Measurements from ENCODE around the gene KLF5.

DNA sequence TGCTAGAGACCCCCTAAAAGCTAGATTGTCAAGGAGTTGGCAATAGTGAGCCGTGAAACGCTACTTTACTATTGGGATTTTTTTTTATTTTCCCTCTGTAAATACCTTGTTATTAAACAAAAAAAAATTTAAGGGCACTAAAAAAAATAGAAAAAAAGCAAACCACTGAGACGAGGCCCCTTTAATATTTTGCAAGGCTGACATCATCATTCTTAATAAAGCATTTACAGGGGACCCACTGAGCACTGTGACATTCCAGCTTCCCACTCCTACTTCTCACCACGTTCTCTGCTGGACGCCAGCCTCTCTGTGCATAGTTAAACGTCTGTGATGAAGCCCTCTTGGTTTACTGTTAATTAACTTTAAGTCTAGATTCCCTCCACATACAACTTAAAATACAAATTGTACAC, 220.1 kb downstream of the MZT1 start:
- PRO-cap: no peak

DNA sequence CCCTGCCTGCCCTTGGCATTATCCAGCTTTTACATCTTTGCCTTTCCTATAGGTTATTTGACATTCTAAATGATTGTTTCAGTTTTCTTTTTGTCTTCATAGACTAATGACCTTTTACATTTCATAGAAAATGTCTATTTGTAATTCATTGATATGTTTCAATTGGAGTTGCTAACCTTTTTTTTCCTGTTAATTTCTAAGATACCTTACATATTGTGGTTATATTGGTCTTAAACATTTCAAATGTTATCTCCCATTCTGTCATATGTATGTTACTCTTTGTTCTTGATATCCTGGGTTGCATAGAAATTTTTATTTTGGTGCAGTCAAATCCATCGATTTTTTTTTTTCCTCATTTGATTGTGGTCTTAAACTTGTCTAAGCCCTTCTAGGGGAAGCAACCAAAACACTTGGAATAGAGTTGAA, 13.6 kb downstream of the BORA start:
- PRO-cap: no peak

DNA sequence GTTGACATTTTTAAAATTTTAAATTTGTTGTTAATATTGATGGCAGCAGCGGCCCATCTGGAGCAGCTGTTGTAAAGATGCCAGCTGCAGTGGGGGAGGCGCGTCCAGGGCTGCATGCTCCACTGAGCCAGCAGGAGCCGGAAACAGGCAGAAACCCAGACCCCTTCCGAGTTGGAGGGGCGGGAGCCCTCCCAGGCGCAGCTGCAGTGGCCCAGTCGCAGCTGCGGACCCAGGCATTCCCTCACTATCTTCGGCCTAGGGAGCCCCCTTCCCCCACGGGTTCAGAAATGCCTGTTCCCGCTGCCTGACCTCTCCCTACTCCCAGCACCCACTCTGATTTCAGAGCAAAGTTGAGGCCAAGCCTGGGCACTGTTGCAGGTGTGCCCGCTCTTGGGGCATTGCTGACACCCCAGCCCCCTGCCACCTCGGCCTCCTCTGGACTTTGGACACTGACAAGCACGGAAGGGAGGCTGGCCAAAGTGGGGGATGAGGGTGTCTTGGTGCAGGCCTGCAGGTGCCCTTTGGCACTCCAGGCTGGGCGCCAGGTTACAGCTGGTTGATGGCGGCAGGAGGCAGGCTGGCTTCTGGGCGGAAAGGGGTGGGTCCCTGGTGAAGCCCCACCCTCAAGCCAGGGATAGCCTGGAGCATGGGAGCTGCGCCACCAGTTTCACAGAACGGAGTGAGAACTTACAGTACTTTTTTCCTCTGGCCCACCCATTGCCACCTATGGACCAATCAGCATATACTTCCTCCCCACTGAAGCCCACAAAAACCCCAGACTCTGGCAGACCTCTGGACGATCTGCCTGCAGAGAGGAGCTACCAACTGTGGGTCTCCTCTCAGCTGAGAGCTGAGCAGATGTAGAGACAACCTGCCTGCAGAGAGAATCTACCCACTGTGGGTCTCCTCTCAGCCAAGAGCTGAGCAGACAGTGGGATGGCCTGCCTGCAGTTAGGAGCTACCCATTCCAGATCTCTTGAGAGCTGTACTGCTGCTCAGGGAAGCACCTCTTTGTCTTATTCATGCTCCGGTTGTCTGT, 69.4 kb downstream of the PIBF1 start:
- PRO-cap: no peak

GRCh38 chr13:73058400-73059464, at the start of gene KLF5:
TSS of gene KLF5 (plus strand) at chr13:73059005.
- PRO-cap: bidirectional peak, plus-strand start at chr13:73059005, minus-strand start at chr13:73058691

- PRO-cap: no peak
Observed at GRCh38 chr13:73061854-73063080, 3.5 kb downstream of the KLF5 start.

GRCh38 chr13:73177938-73178634, 119.3 kb downstream of the KLF5 start:
- PRO-cap: no peak

GRCh38 chr13:73189339-73189721, 130.5 kb downstream of the KLF5 start:
- PRO-cap: no peak

DNA sequence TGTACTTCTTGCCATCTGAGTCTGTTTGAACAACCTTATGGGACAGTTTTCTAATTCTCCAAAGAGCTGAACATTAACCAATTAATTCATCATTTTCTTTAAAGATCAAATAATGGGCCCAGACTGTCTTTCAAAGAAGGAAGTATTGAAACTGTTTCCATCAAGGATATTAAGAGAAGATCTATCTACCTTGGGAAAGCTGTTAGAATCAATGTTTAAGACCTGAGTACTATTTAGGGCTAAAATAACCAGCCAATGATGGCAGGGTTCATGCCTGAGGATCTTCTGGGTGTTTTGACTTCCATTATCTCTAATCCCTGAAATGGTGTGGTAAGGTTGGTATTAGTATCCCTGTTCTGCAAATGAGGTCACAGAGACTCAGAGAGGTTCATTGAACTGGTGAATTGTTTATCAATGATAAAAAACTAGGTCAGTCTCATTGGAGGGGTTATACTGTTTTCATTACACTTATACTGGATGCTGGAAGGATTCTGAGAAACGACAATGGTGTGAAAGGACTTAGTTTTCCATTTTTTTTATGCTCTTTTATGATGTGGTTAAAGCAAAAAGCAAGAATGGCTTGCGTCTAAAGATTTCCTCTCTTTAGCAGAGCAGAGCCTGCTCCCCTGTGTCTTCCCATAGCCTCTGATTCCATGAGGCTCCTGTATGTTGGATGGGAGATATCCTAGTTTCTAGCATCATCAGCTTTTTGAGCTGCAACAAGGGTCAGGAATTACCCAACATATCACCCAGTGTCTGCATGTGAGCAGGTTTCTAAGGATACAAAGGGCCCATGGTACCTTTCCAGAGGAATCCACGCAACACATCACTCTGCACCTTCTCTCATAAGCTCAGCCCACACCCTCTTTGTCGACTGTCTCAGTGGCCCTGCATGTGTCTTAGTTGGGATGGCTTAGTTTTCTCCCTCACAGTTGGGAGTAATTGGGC, 264.9 kb downstream of the KLF5 start:
- PRO-cap: no peak

DNA sequence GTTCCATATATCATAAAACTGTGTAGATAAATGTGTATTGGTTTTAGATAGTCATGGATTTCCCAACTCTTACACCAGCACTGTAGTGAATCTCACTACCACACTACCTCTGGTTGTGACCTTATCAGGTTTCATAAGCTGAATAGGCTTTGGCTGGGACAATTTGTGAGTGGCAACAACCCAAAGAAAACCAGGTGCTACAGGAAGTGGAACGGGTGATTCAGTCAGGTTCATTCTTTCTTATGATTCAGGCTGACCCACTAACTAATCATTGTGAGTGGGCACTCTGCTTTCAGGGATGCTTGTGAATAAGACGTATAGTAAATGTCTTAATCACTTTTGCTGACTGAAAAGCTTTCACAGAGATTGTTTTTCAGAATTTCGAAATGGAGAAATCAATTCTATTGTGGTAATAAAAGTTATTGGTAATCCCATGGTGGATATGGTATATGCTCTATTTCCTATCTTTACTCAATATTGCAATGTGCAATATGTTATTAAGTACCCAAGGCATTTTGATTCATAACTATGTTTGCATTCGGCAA, 362.8 kb downstream of the KLF5 start:
- PRO-cap: no peak

DNA sequence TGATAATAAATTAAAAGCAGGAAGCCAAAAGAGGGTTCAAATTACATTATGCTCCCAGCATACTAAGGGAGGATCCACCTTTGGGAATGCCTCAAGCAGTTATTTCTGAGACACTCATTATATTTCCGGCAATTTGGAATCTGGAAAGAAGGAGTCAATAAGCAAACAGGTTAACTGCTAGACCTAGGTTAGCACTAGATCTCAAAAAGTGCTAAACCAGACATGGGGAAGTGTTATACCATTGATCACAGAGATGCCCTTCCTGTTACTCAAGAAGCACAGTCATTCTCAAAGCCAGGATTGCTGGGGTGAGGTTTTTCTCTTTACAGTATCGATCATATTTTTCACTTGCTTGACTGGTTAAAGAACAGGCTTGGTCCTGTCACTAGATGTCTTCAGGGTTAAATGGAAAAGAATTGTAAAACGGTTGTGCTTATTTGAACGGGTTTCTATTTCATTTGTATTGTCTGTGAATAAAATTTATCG, 552.1 kb downstream of the KLF5 start:
- PRO-cap: no peak

- PRO-cap: no peak
Observed at GRCh38 chr13:73945973-73946344, 887.2 kb downstream of the KLF5 start.

DNA sequence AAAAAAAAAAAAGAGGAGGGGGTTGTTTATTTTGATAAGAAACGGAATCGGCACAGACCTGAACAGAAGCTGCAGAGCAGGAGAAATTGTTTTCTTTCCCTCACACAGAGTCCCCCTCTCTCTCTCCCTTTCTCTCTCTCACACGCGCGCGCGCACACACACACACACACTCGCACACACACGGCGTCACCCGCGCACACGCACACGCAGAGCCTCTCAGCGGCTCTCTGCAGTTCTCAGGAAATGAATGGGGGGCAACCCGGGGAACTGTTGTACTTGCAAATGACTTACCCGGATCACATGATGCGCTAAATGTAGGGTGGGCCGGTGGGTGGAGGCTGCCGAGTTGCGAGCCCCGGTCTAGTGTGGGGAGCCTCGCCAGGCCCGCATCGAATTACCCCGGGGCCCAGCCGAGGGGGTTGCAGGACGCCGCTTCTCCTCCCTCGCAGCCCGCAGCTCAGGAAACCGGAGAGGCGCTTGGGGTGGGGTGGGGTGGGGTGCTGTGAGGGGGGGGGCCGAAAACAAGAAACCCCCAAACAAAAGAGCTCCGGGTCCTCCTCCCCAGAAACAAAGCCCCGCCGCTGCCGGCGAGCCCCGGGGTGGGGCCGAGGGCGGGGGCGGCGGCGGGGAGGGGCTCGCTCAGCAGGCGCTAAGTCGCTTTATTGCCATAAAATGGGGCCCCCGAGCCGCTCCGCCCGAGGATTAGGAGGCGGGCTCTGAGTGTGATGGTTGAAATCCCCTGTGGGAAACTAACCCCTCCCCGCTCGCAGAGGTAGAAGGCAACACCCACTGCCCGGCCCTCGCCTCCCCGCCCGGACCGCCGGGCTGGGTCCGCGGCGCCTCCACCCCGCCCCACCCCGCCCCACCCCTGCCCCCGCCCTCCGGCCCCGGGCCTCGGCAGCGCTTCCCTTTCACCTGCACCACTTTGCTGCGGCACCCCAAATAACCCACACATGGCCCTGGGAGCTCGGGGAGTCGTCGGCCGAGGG, 1075.2 kb downstream of the KLF5 start:
- PRO-cap: bidirectional peak, plus-strand start at position 358 of the sequence, minus-strand start at position 135 of the sequence; bidirectional peak, plus-strand start at position 698 of the sequence, minus-strand start at position 583 of the sequence

DNA sequence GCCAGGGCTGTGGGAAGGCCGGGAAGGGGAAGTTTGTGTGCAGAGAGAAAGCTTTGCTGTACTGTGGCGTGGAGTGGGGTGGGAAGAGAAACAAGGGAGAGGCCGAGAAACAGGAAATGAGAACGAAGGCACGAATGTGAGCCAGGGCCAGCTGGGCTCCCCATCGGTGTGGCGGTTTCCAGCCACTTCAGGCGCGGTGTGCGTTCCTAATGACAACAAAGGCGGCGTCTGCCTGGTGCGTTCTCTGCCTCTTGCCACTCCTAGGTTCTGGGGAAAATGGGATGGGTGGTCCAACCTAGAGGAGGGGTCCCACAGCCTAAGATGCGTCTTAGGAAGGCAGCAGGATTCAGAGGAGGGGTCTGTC, 1076.9 kb downstream of the KLF5 start:
- PRO-cap: no peak

DNA sequence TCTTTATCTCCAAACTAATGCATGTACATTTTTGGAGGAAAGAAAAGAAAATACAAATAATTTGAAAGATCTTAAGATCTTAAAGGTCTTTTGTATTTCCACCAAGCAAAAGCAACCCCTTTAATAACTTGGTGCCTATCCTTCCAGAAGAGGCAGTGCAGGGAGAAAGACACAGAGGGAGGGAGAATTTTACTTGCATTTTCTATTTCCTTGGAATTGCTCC, 1143.2 kb downstream of the KLF5 start:
- PRO-cap: no peak

DNA sequence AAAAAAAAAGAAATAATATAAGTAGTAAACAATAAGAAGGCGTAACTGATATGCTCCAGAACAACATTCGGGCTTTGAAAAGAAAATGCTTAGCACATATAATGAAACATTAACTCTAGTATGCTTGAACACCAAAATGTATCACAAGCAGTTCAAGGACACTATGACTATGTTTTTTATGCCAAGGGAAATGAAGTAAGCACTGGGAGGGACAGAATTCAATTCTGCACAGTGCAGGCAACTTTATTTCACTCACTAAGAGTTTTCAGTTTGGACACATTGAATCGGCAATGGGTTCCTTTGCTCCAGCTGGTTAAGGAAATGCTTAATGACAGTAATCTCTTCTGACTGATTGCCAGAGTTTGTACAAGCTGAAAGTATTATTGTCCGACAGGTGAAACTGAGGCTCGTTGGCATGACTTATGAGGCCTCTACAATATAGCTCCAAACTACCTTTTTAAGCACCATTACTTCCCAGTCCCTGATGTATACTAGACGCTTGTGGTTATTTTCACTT, 178.6 kb downstream of the TBC1D4 start:
- PRO-cap: no peak

DNA sequence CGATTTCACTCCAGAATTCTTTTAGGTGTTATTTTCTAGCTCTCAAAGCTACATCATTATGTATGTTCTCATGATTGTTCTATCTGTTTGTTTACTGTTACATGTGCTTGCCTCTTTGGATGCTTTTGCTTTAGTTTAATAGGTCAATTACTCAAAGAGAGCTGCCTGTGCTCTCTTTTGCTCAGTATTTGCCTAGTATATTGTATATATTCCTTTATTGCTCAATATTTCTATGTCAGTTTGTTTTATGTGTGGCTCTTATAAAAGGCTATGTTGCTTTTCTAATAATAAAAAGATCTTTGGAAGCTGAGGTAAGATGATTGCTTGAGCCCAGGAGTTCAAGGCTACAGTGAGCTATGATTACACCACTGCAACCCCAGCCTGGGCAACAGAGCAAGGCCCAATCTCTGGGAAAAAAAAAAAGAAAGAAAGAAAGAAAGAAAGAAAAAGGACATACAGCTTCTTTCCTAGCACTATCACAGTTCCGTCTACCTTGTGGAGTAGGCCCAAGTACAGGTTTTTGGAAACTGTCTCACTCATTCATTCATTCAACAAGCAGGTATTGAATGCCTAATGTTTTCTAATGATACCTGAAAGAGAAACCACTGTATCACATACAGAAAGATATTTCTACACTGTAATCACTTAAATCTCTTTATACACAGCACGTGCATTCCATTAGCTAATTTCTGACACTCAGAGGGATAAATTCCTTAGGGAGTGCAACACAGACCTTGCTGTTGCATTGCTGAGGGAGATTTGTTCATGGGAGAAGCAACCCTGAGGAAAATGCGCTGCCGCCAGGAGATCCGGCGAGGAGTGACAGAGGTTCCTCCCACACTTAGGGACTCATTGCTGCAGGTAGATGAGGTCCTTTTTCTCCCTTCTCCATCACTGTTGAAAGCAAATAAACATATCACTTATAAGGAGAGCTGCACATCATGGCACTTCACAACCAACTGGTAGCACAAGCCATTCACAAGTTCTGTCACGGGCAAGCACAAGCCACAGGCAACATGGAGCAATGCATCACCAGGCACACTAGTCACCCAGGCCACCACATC, 169.6 kb downstream of the TBC1D4 start:
- PRO-cap: no peak

DNA sequence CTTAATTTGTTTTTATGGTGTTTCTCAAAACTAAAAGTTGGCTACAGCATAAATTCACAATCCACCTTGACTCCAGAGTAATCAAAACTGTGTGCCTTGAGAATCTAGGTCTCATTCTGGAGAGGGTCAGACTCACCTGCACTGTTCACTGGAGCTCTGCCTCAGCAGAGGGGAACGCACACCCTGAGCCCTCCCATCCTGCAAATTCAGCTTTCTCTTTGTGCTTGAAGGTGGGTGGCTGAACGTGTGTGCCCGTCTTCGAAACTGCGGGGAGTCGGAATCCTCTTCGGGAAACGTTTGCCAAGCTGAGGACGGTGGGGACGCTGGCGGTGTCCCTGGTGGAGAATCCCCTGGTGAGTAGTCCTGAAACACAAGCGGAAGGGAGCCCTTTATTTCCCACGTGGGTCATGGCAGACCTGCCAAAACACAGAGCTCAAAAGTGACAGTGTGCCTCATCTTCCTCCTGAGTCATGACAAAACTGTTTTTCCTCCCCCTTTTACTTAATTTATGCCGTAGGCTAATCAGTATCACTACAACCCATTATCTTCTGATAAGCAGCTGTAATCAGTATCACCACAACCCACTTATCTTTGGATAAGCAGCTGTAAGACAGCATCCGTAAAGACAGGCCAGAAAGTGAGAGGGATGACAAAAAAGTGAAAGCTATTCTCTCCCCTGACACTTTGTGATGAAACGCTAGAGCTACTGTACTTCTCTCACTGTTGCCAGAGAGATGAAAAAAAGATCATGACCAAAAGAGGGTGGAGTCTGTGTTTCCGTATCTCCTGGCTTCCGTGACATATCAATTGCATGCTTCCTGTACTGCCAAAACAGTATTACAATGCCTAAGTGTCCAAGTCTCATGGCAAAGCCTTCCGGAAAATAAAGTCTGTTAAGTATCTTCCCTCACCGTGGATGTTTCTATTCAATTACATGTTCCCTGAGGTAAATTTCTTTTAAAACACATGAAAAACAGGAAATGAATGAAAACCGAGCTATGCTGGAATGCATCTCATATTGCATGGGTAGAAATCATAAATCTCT, 155.6 kb downstream of the TBC1D4 start:
- PRO-cap: unidirectional peak, minus-strand start at position 352 of the sequence; unidirectional peak, minus-strand start at position 686 of the sequence; unidirectional peak, minus-strand start at position 719 of the sequence

DNA sequence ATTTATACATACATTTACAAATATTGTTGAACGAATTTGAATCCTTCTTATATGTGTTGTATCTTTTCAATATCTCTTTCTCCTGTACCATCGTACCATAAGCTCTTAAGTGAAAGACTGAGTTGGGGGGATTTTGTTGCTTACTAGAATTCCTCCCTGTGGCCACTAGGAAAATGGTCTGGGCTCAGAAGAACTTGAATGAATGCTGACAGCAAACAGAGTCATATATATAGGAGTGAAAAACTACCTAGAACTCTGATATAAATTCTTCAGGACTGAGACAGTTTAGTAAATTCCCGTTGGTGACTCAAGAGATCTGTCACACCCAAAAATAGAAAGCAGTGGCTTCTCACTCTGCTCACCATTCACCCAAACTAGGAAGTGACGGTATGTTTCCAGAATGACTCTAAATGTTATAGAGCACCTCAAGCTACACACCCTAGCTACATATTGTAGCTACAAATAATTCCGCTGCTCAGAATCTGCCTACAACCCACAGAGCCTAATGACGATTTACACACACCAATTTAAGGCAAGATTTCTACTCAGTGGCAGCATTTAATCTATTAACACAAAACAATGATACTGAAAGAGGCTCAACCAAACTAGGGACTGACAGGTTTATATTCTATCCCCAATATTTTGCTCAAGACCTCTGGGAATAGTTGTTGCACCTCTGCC, 116.2 kb downstream of the TBC1D4 start:
- PRO-cap: no peak

DNA sequence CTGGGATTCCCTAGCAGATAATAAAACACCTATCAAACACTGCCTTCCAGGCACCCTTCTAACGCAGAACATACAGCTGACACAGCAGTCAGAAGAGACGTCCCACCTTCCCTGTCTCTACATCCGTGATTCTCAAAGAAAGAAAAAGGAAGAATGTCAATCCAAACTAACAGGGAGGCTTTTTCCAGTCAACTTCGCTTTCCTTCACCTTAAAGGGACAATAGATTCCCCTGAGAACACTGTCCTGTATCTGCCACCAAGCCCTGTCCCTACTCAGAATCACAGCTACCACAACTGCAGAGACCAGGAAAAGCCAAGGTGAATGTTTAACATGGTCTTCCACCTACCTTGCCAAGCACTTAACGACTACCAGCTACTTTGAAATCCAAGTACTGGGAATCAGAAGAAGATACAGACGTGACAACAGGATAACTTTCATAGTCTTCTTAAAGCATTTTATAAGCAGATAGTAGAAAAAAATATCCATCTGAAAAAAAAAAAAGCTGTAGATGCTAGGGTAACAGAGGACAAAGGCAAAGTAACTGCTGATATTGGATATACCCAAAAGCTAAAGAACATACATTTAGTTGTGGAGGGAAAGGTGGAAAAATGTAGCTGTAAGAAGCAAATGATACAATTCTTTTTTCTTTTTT, 38.4 kb downstream of the TBC1D4 start:
- PRO-cap: no peak

DNA sequence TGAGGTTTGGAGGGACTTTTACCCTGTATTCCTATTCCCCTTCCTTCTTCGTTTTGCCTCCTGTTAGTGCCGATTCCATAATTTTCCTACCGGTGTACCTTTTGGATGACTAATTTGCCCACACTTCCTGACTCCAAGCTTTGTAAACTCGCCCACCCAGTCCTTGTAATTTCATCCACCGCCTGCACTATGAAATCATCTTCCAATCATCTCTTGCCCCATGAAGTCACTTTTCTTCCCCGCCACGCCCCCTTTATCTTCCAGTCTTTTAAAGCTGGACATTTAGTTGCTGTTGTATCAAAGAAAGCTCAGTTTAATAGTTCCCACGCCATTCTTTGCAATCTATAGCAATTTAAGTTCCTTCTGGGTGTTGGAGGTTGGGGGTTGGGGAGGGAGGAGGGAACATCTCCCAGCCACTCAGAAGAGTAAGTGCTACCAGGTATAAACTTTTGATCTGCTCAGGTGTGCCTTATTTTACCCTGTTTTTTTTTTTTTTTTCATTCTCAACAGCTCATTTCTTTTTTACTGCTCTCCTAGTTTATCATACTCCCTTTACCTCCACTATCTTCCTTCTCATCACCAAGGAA, 741 bp downstream of the UCHL3 start:
- PRO-cap: no peak